Body of pancreas (tissue), 2 donors: ENCODE measurements around the genes KCNC1 and NAV2.

GRCh38 chr11:17143381-17143725 is 64.4 kb downstream of the PIK3C2A start:
- PRO-cap: no peak
- RAMPAGE, long total RNA, 2 experiments: no peak in any of the 2 experiments

- PRO-cap: no peak
- RAMPAGE, long total RNA, 2 experiments: no peak in any of the 2 experiments
These were observed 7.7 kb upstream of the NUCB2 start for GRCh38 chr11:17268682-17269440.

DNA sequence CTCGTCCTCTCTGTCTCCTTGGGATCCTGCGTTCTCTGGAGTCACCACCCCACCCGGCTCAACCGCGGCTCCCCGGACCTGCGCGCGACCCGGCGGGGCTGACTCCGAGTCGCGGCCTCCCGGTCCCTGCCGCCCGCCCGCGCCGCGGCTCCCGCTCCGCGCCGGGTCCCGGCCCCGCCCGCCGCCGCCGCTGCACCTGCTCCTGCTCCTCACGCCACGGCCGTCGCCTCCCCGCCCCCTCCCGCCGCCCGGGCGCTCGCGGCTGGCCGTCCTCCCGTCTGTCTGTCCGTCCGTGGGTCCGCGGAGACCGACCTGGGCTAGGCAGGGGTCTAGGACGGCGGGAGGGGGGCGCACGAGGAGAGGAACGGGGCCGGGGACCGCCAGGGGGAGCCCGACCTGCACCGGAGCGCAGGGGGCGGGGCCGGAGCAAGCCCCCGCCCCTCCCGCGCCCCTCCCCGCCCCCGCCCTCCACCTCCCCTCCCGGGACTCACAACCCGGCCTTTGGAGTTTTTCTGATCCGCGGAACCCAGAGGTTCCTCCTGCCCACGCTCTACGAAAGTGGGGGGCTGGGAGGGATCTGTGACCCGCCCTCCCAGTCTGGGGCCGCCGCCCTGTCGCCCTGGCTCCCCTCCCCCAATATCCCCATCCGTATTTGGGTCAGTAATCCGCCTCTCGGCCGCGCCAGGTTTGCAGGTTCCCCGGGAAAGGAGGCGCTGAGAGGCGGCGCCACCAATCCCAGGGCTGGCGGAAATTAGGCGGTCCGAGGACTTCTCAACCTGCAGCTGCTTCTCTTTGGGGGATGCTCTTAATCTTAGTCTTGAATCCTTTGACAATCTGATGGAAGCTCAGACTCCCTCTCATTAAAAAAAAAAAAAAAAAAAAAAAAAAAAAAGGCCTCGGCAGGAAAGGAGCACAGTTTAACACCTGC is 783 bp upstream of the KCNJ11 start:
- PRO-cap: bidirectional peak, plus-strand start at position 505 of the sequence, minus-strand start at position 284 of the sequence
- RAMPAGE, long total RNA, 2 experiments: start-site peak on the minus strand in 1 of 2 experiments, centred at position 377 of the sequence, 8 reads per replicate

GRCh38 chr11:17430921-17431647 is 42.6 kb upstream of the KCNJ11 start:
- PRO-cap: no peak
- RAMPAGE, long total RNA, 2 experiments: no peak in any of the 2 experiments

- PRO-cap: unidirectional peak, plus-strand start at chr11:17734797
- RAMPAGE, long total RNA, 2 experiments: no peak in any of the 2 experiments
These were observed at the start of gene KCNC1 for GRCh38 chr11:17734235-17735016. Gene KCNC1 (plus strand): TSS chr11:17734781.

GRCh38 chr11:17735017-17735855 is 655 bp downstream of the KCNC1 start:
- PRO-cap: no peak
- RAMPAGE, long total RNA, 2 experiments: no peak in any of the 2 experiments

DNA sequence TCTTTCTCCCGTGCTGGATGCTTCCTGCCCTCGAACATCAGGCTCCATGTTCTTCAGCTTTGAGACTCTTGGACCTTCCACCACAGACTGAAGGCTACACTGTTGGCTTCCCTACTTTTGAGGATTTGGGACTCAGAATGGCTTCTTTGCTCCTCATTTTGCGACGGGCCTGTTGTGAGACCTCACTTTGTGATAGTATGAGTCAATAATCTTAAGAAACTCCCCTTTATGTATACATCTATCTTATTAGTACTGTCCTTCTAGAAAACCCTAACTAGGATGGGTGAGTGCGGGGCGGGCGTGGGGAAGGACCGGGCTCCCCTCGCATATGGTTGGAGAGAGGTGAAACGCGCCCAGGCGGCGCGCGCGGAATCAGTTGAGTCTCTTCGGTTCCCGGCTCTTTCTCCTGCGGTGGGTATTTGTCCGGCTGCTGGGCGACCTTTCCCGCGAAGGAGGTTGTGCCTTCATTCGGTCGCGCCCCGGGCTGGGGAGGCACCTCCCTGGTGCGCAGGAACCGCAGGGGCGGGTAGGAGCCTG is 27.8 kb downstream of the SAA4 start:
- PRO-cap: no peak
- RAMPAGE, long total RNA, 2 experiments: no peak in any of the 2 experiments

- PRO-cap: no peak
- RAMPAGE, long total RNA, 2 experiments: no peak in any of the 2 experiments
These were observed 15.9 kb downstream of the SAA1 start for GRCh38 chr11:18281872-18282449.

DNA sequence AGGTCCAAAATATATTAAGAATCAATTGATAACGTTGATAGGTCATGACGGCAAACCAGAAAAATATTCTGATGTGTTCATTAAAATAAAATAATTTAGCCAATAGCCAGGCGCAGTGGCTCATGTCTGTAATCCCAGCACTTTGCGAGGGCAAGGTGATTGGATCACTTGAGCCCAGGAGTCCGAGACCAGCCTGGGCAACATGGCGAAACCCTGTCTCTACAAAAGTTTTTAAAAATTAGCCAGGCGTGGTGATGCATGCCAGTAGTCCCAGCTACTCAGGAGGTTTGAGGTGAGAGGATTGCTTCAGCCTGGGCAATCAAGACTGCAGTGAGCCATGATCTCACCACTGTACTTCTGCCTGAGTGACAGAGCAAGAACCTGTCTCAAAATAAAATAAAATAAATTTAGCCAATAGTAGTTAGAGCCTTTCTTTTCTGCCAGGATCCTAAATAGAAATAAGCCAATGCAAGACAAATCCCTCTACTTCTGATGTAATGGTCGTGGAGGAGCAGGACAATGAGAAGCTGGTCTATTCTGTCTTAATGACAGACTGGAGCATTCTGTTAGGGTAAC is 12.2 kb downstream of the HPS5 start:
- PRO-cap: no peak
- RAMPAGE, long total RNA, 2 experiments: no peak in any of the 2 experiments

DNA sequence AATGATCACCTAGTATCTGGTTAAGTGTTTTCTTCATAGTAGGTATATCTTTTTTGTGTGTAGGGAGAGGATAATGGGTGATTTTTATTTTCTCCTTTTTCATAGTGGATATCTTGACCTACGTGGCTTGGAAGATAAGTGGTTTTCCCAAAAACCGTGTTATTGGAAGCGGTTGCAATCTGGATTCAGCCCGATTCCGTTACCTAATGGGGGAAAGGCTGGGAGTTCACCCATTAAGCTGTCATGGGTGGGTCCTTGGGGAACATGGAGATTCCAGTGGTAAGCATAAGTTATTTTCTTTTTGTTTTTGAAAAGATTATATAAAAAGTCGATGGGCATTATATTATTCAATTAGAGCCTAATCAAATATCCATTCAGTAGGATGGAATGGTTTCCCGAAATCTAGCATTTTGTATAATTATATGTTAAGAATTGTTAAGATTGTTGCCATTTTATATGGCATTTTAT is 8.4 kb downstream of the LDHA start:
- PRO-cap: no peak
- RAMPAGE, long total RNA, 2 experiments: no peak in any of the 2 experiments

GRCh38 chr11:18707515-18708096 is 9.0 kb downstream of the TMEM86A start:
- PRO-cap: no peak
- RAMPAGE, long total RNA, 2 experiments: no peak in any of the 2 experiments

DNA sequence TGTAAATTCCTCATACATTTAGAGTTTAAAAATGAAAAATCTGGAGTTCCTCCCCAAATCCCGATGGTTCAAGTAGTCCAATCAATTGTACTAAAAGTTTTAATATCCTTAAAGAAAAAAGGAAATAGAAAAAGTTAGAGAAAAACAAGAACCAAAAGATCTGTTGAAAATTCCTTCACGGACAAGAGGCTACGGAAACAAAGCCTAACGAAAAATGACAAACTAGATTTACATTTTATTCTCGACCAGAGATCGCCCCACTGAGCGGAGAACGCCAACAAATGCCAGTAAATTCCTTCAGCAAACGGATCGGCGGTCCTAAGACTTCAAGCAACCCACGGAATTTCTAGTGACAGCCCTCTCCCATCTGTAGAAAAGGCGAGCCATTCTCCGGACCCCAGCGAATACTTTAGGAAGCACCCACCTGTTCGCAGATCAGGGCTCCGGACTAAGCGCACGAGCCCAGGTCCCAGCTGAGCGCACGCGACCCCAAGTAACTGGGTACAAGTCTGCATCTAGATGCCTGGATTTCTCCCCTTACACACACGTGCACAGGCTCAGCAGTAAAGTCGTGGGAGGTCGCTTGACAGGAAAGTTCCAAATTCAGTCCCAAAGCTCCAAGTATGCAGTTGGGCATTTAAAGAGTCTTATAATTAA is 493 bp downstream of the E2F8 start:
- PRO-cap: no peak
- RAMPAGE, long total RNA, 2 experiments: no peak in any of the 2 experiments

DNA sequence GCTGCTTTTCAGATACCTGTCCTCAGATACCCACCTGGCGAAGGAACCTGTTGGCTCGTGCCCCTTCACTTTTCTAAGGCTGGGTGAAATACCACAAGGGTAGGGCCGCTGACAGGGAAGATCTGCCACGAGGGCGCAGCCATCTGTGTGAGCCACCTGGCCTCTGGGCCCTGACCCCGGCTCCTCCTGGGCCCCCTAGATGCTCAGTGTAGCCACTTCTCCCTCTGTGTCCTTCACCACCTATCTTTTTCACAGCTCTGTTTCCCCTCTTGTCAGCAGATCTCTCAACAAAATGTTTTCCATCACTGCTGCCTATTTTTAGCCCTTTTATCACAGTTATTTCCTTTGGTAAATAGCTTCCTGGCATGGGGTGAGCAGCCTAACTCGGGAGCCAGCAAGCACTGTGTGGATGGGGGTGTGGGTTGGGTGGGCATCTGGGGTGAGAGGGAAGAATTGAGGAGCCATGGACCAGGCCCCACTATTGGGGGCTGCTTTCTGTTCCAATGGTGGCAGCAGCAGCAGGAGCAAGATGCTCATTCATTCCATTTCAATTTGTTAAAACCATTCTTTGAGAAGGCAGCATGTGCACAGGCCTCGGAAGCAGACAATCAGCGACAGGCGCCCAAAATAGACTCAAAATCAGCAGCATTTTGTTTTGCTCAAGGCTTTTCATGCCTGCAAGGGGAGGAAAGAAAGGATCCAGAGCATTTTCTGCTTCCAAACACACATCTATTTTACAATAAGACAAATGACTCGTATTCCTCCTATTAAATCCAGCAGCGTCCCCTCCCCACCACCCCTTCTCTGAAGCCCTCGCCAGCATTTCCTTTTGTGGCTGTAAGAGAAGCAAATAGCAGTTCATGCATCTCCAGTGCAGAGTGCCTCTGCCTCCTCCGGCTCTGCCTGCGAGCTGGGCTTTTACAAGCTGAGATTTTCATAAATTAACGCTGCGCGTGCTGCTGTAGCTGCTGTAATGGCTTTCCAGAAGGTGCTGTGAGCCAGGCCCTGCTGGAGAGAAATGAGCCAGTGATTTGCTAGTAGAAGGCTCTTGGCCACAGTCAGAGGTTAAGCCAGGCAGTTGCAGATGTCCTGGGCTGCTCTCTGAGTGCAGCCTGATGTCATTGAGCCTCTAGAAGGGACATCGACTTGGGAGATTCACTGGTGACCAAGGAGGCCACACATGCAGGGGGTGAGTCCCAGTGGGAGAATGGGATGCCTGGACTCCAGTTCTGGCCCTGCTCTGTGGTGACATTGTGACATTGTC is 134.9 kb upstream of the NAV2 start:
- PRO-cap: no peak
- RAMPAGE, long total RNA, 2 experiments: no peak in any of the 2 experiments

GRCh38 chr11:19698362-19698705 is 14.3 kb upstream of the NAV2 start:
- PRO-cap: no peak
- RAMPAGE, long total RNA, 2 experiments: no peak in any of the 2 experiments

- PRO-cap: bidirectional peak, plus-strand start at chr11:19712133, minus-strand start at chr11:19712071; bidirectional peak, plus-strand start at chr11:19712429, minus-strand start at chr11:19712360; unidirectional peak, minus-strand start at chr11:19712475; bidirectional peak, plus-strand start at chr11:19712837, minus-strand start at chr11:19712669
- RAMPAGE, long total RNA, 2 experiments: no peak in any of the 2 experiments
These were observed at the start of gene NAV2 for GRCh38 chr11:19711757-19712961. Gene NAV2 (plus strand): TSS chr11:19712837.

- PRO-cap: no peak
- RAMPAGE, long total RNA, 2 experiments: no peak in any of the 2 experiments
These were observed 134.2 kb downstream of the NAV2 start for GRCh38 chr11:19846674-19847351.

GRCh38 chr11:19978566-19979397 is 181.5 kb downstream of the DBX1 start:
- PRO-cap: no peak
- RAMPAGE, long total RNA, 2 experiments: no peak in any of the 2 experiments

- PRO-cap: no peak
- RAMPAGE, long total RNA, 2 experiments: no peak in any of the 2 experiments
These were observed 137.9 kb downstream of the DBX1 start for GRCh38 chr11:20022441-20022667.

GRCh38 chr11:20079901-20080451 is 80.3 kb downstream of the DBX1 start:
- PRO-cap: no peak
- RAMPAGE, long total RNA, 2 experiments: no peak in any of the 2 experiments

GRCh38 chr11:20382758-20383734 is 4.5 kb upstream of the PRMT3 start:
- PRO-cap: no peak
- RAMPAGE, long total RNA, 2 experiments: no peak in any of the 2 experiments